Bronchial lymph node (tissue), 1 donor: Measurements from ENCODE around the genes ZBTB49, MSX1 and CRMP1.

GRCh38 chr4:3384817-3385230 is 56.9 kb upstream of the HGFAC start:
- PRO-cap: no peak

GRCh38 chr4:3387574-3388597 is 53.9 kb upstream of the HGFAC start:
- PRO-cap: bidirectional peak, plus-strand start at chr4:3388251, minus-strand start at chr4:3388048

DNA sequence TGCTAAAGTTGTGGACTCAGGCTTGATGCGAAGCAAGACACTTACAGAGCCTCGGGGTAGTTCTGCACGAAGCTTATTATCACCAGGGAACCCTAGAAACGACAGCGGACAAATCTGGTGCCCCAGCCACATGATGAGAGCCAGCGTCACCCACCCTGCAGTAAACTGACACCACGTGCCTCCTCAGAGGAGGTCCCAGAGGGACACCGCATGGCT is 36.7 kb upstream of the HGFAC start:
- PRO-cap: no peak

DNA sequence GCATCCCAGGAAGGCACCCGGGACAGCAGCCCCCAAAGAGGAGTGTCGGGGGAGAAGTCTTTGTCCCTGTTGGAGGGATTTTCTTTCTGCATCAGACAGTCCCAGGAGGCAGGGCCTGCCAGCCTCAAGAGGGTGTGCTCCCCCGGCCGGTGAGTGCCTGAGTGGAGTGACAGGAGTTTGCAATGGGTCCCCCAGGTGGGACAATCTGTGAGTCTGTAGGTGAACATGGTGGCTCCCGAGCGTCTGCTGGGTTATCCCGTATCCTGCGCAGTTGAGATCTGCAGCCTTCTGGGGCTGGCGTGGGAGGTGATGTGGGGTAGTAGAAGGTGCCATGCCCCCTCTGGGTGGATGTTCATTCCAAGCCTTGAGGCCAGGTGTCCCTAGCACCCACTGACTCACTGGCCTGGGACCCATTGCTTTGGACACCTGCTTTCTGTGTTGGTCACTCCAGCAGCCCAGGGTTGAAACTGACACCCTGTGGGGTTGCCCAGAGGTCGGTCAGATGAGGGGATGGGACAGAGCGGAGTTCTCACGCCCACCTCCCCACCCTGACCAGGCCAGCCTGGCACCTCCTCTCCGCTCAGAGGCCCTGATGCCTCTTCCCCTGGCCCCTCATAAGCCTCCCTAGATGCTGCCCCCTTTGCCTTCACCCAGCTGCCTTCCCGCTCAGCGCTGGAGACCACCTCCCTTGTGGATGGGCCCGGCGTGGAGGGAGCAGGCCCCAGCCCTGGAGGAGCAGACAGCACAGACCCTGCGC is 1.8 kb downstream of the DOK7 start:
- PRO-cap: no peak

DNA sequence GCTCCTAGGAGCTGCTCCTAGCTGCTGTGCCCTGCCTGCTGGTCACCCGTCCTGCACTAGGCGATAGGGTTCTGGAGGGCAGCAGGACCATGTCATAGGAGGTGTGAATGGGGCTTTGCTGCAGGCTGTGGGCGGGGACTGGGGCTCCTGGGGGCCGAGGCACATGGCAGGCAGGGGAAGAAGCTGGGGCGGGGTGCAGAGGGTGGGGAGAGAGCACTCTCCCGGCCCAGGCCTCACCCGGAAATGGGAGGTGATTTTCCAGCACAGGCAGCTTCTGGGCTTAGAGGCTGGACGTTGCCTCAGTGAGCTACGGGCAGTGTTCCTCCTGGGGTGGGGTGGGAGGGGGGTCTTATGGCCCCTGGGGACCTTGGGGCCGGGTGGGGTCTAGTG is 98.5 kb upstream of the LRPAP1 start:
- PRO-cap: no peak

DNA sequence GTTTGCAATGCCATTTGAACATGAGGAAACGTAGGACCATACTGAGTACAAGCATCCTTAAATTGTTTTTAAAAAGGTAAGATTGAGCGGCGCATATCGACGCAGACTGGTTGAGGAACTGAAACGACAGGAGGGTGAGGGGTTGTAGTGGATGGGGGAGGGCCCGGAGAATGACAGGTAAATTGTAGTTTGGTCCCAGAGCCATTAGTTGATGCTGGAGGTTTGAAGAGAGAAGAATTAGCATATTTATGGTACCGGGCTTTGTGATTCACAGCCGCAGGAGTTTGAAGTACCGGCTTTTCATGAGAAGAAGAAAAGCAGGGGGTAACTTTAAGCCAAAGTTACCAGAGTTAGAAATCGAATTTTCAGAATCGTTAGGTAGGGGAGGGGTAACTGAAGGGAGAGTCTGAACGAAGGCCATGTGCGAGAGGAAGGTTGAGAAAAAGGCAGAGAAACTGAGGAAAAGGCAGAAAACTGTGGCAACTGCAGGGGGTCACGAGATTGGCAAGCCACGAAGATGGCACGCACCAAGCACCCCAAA is 179.4 kb downstream of the OTOP1 start:
- PRO-cap: no peak

GRCh38 chr4:4245210-4245632 is 2.8 kb downstream of the TMEM128 start:
- PRO-cap: no peak

DNA sequence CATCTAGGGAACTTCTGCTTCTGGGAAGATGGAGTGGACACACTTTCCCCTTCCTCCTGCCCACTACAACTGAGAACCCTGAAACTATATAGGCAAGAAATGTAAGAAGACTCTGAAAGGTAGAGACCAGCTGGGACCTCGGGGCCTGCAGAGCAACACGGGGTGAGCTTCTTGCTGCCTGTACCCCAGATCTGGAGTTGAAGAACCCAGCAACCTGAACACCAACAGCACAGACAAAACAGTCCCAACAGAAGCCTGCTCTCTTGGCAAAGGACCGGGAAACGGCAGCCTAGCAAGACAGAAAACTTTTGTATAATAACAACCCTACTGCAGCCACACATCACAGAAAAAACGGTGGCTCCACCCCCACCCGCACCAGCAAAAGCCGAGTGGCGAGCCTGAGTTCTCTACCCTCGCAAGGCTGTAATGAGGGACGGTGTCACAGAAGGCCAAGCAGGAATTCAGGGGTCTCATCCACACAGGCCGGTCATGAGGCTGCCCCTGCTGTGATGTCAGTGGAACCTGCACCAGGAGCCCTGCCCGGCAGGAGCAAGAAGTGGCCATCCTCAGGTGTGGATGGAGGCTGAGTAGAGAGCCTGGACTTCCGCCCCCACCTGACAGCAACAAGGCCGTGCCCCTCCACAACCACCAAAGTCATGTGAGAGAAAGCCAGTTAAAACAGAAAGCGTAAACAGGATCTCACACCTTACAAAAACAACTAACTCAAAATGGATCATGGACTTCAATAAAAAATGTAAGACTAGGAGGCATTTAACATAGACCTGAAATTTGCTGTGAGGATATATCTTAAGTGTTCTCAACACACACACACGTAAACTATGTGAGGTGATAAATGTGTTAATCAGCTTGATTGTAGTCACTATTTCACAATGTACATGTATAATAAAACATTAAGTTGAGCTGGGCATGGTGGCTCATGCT is 20.7 kb downstream of the LYAR start:
- PRO-cap: unidirectional peak, minus-strand start at position 625 of the sequence

DNA sequence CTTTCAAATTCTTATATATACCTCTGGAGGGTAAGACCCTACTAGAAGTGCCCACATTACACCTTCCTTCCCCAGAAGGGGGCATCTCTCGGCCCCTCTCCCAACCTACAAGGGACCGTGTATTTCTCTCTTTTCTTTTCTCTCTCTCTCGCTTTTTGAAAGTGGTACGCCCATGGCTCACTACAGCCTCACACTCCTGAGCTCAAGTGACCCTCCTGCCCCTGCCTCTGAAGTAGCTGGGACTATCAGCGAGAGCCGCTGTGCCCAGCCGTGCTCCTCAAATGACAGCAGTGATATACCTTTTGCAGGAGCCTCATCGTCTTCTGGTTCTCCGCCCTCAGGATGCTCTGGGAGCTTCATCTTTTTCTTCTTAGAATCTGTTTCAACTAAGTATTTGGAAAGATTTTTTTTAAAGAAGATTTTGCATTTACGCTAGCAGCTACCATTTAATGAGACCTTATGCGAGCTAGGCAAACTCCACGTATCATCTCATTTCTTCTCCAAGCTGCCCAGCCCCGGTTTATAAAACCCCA is 16.6 kb downstream of the LYAR start:
- PRO-cap: no peak

DNA sequence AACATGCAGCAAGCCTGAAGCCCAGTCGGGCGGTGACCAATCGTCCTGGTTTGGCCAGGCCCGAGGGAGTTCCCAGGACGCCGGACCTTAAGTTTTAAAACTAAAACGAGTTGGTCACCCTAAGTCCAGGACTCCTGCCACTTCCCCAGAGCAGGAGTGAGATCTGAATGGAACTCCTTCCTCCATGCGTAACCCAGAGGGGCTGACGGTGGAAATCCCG is 294 bp downstream of the LYAR start:
- PRO-cap: no peak

- PRO-cap: bidirectional peak, plus-strand start at chr4:4290229, minus-strand start at chr4:4290148
These were observed at the start of gene ZBTB49 for GRCh38 chr4:4289970-4291119. ZBTB49 (plus strand) TSS chr4:4290251.

- PRO-cap: unidirectional peak, plus-strand start at chr4:4502992
These were observed 39.1 kb downstream of the STX18 start for GRCh38 chr4:4502703-4503238.

DNA sequence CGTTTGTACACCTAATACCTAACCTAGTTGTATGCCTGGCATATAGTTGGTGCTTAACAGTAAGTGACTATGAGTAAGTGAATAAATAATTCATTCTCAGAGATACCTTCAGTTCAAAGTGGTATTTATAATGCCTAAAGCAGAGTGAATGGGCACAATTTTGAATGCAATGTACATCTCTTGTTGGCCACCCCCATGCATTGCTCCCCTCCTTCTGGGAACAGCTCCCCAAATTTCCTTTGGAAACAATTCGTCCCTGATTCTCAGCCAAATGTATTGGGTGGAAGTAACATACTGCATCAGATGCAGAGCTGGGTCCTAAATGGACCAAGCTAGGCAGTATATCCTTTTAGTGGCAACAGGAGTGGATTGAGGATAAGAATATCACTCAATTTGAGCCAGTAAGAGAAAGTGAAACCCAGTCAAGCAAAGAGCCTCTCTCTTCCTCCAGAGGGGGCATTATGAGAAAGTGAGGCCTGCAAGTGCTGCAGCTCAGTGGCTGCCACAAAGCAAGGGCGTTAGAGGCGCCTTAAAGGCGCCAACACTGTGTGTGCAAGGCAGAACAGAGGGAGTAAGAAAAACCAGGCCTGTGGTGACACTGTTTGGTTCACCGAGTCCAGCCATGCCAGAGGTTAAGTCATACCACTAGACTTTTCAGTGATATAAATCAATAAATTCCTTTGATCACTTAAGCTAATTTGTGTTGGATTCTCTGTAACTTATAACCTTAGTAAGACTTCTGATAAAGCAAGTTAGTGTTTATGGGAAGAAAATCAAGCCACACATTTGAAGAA is 17.6 kb downstream of the STX18 start:
- PRO-cap: no peak

- PRO-cap: unidirectional peak, minus-strand start at chr4:4851887
These were observed 7.8 kb upstream of the MSX1 start for GRCh38 chr4:4851728-4851971.

GRCh38 chr4:4859127-4859815 is at the start of gene MSX1:
MSX1 (plus strand) TSS chr4:4859665.
- PRO-cap: bidirectional peak, plus-strand start at chr4:4859665, minus-strand start at chr4:4859547

DNA sequence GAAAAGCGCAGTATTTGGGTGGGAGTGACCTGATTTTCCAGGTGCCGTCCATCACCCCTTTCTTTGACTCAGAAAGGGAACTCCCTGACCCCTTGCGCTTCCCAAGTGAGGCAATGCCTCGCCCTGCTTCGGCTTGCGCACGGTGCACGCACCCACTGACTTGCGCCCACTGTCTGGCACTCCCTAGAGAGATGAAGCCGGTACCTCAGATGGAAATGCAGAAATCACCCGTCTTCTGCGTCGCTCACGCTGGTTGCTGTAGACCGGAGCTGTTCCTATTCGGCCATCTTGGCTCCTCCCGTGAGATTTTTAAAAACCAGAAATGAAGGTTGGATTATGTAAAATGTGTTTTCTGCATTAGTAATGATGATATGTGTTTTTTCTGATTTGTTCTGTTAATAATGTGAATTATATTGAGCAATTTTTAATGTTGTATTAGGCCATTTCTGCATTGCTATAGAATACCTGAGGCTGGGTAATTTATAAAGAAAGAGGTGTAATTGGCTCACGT is 59.6 kb downstream of the CYTL1 start:
- PRO-cap: no peak

DNA sequence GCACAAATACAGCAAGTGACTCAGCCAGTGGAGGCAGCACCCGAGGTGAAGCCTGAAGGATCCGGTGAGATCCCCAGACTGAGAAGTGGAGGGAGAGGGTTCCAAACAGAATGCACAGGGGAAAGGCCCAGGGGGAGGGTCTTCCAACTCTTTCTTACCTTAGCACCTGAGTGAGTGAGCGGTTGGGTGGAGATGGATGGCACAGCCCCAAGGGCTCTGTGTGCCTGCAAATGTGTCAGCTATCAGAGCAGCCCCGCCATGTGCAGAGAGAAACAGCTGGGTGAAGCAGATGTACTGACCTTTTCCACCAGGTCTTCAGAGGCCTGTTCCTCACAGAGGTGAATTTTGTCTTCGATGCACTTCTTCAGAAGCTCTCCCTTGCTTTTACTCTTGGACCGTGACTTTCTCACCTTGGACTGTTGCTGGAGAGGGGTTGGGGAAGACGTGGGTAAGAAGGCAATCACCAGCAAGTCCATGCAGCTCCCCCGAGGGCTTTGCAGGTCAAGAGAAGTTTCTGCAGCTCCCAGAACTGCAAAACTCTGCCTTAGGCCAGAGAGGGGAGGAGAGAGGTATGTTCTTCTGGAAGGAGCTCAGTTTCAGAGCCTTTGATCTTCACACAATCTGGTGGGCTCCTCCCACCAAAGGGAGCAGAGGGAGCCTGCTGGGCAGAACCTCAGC is 93.1 kb downstream of the EVC2 start:
- PRO-cap: no peak

DNA sequence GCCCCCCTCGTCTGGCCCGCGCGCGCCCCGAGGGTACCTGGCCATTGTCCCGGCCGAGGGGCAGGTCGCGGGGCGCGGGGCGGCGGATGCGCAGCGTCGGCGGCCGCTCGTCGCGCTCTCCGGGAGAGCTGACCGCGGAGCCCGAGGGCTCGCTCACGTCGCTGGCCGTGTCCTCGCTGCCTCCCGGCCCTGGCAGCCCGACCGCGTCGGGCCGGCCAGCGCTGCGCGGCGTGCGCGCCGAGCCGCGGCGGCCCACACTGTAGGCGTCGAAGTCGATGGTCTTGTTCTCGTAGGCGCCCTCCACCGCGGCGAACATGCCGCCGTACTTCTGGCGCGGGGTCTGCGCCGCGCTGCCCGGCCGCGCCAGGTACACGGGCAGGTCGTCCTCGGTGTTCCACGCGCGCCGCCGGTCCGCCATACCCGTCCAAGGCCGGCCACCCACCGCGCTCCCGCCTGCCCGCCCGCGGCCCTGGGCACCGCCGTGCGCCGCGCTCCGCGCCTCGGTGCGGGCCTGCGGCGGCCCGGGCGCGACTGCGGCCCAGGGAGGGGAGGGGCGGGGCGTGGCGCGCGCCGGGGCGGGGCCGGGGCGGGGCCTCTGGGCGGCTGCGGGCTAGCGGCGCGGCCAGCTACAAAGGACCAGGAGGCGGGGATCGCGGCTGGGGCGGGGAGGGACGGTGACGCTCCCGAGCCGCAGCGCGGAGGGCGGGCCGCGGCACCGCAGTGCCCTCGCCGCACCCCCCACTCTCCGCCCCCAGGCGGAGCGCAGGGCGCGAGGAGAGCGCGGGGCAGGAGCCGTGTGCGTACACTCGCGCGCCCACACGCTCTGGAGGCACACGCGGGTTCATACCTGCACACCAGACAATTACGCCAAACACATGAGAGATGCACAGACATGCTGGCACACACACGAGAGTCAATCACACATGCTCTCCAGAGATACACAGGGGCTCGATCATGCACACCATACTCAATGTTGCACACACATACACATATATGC is at the start of gene CRMP1:
Gene CRMP1, minus strand, starts transcription at position 535 of the 997 bp plus-strand sequence.
- PRO-cap: no peak

GRCh38 chr4:6172657-6172940 is 27.8 kb downstream of the JAKMIP1 start:
- PRO-cap: unidirectional peak, plus-strand start at chr4:6172854

DNA sequence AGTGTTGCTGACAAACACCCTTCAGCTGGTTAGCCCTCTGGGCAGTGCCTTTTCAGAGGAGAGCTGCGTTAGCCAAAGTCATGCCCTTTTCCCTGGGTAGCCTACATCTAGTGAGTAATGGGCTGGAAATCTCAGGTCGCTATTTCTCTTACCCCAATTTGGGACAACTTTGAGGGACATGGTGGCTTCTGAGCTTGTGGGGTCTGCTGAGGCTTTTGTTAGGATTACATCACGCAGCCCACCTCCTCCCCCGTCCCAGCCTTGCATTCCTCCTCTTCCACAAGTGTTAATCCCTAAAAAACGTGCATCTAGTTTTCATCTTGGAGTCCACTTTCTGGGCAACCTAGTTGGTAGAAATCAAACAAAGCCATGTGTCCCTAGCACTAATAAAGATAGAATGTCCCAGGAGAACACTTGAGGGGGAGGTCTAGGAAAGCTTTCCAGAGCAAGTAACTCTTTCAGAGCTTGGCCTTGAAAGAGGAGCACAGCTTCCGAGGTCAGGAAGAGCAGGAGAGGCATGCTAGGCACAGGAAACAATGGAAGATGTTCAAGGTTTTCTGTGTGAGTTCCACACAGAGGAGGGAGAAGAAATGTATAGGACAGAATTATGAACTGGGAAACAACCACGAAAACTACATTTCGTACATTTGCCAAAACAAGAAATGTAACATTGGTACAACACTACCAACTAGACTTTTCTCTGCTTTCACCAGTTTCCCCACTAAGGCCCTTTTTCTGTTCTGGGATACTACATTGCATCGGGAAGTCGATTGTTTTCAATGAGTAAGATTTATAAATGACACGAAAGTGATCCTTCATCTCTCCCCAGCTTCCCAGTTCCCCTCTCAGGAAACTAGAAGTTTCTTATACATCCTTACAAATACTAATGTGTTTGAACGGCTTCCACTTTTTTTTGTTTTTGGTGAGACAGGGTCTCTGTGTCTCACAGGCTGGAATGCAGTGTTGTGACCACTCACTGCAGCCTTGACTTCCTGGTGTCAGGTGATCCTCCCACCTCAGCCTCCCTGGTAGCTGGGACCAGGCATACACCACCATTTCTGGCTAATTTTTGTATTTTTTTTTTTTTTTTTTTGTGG is 3.0 kb downstream of the MRFAP1 start:
- PRO-cap: no peak